Jejunum (tissue), 1 donor: ENCODE measurements around a stretch of chr12.

- PRO-cap = bidirectional peak, plus-strand start at chr12:45727785, minus-strand start at chr12:45727495
Observed at GRCh38 chr12:45727350-45728305, 1.9 kb upstream of the ARID2 start.

DNA sequence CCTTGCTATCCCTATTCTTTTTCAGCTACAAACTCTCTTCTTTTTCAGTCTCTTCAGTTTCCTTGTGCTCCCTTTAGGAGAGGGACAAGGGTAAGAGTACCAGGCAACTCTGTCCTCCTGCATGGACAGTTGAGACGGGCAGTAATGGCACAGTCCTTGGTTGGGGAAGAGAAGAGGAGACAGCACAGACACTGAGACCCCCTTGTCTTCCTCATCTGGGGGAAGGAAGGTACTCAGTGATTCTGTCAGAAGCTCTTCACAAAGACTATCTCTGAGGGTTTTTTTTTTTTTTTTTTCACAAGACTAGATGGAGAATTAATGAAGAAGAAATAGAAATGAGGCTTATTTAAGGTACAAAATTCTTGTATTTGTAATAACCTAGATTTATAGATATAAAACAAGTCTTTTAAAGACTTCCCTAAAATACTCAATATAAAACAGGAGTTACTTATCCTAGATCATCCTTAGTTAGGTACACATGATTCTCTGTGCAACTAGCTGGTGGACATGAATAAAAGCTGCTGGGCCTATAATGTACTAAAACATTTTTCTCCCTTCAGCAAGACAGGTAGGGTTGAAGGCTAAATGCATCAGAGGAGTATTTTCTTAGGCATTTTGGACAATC is 81.2 kb downstream of the SLC38A1 start:
- PRO-cap = no peak

DNA sequence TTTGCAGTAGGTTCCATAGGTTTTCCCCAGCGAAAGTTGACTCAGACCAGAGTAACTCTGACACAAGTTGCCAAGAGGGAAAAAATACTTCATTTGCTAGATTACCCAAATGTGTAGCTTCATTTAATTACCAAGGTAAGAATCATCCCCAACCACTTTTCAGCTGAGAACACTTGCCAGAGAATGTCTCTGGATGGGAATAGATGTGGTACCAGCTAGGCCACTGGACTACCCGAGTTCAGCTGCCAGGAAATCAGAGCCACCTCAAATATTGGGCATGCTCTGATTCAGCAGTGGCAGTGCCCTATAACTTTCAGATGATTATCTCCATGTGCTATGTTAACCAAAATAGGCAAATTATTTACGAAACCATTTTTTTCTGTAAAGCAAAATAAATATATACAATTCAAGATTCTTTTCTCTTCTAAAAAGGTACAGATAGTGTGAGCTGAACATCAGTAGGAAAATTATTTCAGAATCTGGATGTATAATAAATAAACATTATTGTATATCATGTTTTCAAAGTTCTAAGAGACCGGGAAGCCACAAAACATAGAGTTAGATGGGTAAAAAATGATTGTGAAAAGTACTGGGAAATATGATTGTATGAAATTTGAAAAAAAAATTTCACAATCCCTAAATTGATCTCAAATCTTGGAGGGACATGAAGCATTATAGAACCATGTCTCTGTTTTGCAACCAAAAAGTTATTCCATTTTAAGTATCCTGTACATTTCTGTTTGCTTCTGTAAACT is 80.5 kb downstream of the SLC38A1 start:
- PRO-cap = no peak

DNA sequence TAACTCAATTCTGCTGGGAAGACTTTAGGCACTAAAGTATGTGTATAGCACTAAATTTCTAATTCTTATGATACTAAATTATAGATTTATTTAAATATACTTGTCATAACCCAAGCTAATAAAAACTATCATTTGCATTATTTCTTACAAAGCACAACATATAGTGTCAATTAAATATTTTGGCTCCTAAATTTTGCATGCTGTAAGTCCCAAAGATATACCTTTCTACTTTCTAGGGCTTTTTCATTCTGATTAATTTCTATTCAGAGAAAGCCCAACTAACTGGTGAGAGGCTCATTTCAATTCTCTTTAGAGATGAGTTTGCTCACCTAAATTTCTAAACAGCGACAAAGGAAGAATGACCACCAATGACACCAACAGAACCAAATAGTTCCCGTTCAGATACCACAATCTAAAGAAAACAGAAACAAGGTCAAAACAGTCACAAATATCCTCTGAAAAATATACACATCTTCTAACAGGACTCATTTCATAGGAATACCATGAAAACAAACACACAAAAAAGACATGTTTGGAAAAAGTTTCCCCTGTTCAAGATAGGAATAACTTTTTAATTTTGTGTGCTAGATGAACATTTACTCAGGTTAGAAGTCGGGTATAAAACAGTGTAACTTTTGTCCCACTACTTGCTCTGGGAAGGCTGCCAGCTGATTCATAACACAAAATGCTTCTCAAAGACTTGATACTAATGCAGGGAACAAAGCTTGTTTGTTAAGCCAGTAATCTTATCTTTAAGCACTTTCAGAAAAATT is 7.6 kb downstream of the SLC38A2 start:
- PRO-cap = no peak

DNA sequence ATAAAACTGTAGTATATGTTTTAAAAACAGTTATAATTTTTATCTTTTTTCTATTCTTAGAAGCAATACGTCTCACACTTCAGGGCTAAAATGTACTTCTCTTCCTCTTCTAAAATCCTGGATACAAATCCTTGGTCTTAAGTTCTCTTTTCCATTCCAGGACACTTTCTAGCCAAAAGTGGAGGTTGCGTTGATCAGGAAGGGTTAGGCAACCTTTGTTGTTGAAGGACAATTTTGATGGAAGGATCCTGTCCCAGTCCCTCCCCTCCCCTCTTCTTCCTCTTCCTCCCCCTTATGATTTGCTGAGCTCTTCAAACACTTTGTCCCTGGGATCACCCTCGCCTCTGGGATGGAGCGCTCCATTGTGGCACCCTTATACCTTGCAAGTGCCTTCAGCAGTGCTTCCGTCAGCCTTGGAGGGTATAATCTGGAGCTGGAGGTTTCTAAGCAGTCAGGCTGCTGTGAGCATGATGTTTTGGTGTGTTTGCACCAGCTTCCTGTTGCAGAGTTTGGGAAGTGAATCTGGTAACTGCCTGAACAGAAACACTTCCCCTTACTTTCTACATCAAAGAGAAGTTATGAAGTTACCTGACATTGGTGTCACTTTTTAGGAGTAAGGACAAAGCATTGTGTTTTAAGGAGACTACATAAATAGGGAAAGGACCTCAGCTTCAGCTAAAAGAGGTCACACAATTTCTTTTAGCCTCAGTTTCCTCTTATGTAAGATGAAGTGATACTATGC is 87.5 kb upstream of the SLC38A2 start:
- PRO-cap = no peak

- PRO-cap = no peak
Observed at GRCh38 chr12:46473414-46474048, 101.0 kb upstream of the SLC38A2 start.

- PRO-cap = no peak
Observed at GRCh38 chr12:46480975-46481806, 108.6 kb upstream of the SLC38A2 start.

DNA sequence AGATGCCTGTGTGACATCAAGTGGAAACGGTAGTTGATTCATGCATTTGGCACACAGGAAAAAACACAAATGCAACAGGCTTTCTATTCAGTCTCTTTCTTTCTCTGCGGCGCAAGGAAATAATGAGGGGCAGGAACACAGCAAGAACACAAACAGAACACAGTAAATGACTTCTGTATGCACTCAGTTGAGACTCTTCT is 190.3 kb upstream of the SLC38A2 start:
- PRO-cap = no peak

- PRO-cap = no peak
Observed at GRCh38 chr12:46639178-46639799, 186.5 kb downstream of the SLC38A4 start.

GRCh38 chr12:46669606-46670270 is 156.1 kb downstream of the SLC38A4 start:
- PRO-cap = no peak

DNA sequence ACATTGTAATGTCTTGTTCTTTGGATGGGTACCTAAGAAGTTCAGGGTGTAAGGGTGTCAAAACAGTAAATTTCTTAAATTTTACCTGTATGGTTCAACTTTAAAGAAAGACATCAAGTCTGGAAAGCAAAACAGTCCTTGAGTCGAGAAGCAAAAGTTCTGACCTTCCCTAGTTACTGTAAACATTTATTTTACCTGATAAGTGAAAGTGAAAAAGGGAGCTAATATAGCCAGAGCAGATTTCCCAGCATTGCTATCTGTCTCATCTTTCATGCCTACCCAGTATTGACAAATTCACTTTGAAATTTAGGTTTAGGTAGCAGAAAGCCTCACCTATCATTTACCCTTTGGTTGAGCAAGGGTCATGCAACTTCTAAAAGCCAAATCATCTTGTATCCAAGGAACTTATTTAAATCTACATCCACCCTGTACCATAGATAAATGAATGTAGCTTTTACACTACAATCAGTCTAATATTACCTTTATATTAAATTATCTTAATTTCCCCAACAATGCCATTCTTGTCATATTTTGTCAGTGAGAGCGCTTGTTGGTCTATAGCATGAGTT is 24.4 kb downstream of the SLC38A4 start:
- PRO-cap = no peak

DNA sequence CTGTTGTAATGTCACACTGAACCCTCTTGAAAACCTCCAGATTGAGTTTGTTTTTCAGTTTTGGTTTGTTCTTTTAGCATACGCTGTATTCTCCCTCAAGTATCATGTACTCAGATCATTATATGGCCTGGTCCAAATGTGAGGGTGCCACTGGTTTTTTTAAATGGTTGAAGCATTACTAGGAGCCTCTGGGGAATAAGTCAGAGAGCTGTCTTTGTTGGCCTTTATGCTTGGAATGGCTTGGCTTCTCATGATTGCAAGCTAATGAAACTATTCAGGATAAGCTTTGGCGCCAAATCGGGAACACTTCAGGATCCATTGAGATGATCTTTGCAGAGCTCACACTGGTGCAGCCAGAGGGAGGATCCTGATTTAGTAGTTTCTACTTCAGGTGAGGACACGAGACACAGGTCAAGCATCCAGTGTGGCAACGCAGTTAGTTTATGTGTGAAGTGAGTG is 113.7 kb upstream of the PCED1B start:
- PRO-cap = no peak

DNA sequence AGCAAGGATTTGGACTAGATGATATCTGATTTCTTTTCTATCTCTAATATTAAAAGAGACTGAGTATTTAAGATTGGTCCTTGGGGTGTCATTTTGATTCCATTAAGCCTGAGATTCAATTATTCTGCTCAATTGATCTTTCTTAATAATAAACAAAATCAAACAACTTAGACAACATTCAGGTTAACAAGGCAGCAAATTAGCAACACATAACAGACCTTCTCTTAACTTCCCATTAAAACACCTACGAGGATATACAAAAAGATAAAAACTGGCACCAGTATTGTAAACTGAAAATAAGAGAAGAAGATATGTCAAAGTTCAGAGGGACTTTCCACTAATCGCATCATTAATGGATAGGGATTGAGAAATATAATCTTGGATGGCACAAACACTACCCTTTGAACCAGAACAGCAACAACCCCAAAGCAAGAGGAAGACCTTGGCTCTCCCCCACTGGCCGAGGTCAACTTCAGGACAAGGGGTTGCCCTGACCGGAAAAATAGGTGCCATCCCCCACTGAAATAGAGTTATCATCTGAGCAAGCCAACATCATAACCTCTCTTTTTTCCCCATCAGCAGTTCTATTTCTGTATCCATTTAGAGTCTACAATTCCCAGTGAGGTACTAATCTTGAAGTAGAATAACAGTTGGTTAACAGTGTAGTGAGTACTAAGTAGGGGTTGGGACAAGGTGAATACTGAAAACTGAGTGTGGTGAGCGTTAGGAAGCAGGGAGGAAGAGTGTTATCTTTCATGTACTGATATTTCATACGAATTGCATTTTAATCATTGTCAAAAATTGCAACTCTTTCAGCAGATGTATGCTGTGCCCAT is 72.4 kb upstream of the PCED1B start:
- PRO-cap = no peak

- PRO-cap = no peak
Observed at GRCh38 chr12:47306882-47307229, 227.1 kb upstream of the AMIGO2 start.

DNA sequence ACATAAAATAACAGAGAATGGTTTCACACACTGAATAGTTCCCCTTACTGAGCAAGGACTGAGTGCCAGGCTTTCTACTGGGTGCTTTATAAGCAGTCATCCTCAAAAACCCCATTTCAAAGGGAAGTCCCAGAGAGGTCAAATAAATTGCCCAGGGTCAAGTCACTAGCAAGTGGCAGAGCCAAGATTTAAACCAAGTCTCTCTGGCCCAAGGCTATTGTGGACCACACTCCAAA is 9.0 kb upstream of the RPAP3 start:
- PRO-cap = no peak

- PRO-cap = no peak
Observed at GRCh38 chr12:47744324-47745347, 14.0 kb downstream of the RAPGEF3 start.

GRCh38 chr12:47753242-47754092 is 5.2 kb downstream of the RAPGEF3 start:
- PRO-cap = no peak

DNA sequence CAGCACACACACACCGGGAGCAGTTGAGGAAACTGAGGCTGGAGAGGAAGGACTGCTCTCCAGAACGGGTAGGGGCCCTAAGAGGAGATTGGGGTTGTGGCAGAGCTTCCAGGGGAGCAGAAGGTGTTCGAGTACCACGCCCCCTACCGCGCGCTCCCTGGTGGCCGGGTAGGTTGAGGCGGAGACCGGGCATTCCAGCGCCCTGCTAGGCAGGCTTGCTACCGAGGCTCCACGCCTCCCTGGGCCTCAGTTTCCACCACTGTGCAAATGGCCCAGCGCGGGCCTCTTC is 683 bp upstream of the RAPGEF3 start:
- PRO-cap = no peak

GRCh38 chr12:47782610-47783607 is 9.9 kb downstream of the SLC48A1 start:
- PRO-cap = no peak

- PRO-cap = bidirectional peak, plus-strand start at chr12:47813260, minus-strand start at chr12:47813033
Observed at GRCh38 chr12:47812501-47813478, 6.9 kb downstream of the HDAC7 start.